CD14-positive monocyte (primary cell): Measurements from ENCODE around the genes MTFMT, DPP8 and DENND4A.

DNA sequence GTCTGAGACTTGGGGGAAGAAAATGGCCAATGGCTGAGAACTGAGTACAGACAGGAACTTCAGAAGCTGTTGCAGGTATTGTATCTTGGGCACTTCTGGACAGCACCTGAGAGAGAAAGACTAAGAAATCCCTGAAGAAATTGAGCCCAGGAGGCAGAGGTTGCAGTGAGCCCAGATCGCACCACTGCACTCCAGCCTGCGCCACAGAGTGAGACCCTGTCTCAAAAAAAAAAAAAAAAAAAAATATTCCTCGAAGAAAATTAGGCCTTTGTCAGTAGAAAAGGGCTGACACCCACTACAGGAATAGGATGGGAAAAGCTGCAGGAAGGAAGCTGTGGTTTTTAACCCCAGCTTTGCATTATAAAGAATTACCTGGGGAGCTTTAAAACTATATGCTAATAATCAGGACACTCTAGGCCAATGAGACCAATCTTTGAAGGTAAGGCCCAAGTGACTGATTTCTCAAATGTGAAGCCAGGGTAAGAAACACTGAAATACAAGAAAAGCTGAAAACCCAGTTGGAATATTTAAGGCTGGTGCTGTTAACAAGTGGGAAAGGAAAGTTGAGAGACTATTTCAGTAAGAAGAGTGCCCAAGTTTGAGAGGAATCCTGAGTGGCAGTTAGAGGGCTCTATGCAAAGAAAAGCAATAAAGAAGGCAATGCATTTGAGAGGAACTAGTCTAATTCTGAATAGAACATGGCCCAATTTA is 74.4 kb downstream of the RBPMS2 start:
- CAGE, long polyA plus RNA, result no peak

DNA sequence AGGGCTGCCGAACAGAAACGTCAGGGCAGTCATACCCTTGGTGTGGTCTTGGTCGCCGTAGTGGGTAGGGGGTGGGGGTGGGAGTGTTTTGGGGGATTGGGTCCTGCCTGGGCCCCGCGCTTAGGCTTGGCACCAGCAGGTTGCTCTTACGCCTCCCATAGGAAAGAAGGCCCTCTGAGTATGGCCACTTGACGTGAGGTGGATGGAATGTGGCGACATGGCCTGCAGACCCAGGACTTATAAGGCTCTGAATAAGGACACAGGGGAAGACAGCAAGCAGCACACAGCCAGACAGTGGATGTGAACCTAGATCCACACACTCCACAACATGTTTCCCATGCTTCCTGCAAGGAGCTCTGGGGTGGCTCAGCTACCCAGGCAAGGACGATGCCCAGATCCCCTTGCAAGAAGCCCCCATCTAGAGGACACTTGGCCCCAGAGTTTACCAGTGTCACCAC is 12.4 kb downstream of the RBPMS2 start:
- CAGE, long polyA plus RNA, result no peak

- CAGE, long polyA plus RNA, result no peak
These were observed 15.5 kb downstream of the PIF1 start for GRCh38 chr15:64809768-64810527.

DNA sequence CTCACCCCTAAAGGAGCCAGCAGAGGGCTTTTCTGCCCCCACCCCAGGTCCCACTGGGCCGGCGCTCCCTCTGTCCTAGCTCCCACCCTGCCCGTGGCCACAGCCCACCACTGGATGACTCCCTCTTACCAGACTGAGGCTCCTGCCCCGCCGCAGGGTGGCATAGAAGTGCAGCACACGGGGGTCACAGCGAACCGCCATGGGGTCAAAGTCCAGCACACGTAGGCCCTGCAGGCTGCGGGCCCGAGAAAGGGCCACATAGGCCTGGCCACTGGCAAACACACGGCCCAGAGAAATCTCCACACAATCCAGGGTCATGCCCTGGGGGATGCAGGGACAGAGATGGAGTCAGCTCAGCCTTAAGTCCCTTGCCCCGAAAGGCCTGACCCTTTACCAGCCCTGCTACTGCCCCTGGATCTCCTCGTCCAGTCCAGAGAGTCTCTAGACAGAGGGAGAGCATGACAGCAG is 9.0 kb downstream of the PIF1 start:
- CAGE, long polyA plus RNA, result no peak

DNA sequence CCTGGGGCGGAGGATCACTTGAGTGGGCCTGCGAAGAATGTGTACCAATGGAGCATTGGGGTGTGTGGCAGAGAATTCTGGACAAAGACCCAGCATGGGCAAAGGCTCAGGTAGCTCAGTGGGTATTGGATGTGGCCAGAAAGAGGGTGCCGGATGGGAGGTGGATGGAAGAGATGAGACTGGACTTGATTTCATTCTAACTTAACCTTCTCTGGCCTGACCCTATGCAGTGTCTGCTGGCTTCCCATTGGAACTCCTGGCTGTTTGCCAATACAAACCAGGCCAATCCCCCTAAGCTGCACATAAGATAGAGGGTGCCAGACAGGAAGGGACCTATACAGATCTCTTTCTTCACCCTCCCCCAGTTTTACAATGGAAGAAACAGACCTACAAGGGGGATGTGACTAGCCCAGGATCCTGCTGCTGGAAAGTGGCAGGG is 1.2 kb downstream of the ANKDD1A start:
- CAGE, long polyA plus RNA, result no peak

DNA sequence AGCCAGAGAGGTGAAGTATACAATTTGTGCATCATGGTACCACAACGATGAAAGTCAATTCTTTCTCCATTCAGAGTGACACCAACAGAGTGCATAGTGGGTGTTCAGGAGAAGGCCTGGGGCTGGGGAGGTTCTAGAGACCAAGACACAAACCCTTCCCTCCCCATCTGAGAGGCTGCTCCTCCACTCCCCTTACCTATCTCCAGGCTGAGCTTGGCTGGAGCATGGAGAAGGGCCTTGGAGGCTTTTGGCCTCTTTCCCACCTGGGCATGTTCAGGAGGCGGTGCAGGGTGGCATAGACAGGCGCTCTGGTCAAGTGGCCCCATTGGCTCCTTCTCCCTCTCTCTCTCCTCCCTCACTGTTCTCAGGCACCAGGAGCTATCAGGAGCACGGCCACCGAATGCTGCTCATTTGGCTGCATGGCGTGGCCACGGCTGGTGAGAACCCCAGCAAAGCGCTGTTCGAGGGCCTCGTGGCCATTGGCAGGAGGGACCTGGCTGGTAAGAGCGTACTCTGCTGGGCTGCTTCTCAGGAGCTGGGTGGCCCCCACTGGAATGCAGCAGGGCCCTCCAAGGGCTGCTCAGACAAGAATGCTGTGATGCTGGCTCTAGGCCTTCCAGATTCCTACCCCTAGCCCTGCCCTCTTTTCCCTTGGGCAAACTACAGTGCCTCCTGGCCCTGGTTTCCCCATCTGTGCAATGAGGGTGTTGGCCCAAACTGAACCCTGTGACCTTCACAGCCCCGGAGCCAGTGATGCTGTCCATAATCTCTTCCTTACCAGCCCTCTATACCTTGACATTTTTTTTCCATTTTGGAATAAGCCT is 38.0 kb downstream of the ANKDD1A start:
- CAGE, long polyA plus RNA, result no peak

DNA sequence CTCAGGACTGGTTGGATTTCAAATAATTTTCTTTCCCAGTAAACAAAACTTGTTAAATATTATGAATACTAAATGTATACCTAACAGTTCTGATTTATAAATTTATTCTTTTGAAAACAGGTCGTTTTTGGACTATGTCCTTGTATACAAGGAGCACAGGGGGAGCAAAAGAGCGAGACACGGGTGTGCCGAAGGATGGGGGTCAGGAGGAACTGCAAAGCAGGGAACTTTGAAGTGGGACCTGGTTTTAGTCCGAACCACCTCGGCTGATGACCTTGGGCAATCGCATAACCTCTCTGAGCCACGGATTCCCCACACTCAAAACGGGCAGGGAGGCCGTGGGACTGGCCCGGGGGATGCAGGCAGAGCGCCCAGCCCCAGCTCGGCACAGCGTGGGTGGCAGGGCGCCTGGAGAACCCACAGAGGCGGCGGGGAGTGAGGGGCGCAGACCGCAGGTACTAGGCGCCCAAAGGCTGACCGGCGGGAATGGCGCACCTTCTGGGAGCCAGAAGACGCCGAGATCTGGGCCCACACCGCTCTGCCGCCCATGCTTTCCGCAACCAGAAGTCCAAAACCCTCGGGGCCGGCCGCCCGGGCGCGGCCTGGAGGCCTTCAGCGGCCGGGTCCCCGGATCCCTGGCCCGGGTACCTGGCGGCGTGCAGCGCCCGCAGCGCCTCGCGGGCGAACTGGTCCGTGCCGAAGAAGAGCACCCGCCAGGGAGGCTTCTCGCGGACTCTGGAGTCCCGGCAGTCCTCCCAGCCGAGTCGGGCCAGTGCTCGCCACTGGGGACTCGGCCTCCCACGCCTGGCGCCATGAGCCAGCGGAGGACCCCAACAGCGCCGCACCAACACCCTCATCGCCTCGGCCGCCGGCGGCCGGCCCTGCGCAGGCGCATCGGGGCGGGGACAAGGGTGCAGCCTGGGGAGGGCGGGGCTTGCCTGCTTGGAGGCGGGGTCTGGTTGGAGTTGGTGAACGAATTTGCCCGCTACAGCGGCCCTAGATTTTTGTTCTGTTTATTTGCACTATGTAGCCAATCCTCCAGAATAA is at the start of gene MTFMT:
Gene MTFMT, minus strand, starts transcription at position 883 of the 1,047 bp plus-strand sequence.
- CAGE, long polyA plus RNA, result start-site peak on the minus strand centred at position 864 of the sequence, 19 bp wide, 38 and 17 reads in 2 replicates

DNA sequence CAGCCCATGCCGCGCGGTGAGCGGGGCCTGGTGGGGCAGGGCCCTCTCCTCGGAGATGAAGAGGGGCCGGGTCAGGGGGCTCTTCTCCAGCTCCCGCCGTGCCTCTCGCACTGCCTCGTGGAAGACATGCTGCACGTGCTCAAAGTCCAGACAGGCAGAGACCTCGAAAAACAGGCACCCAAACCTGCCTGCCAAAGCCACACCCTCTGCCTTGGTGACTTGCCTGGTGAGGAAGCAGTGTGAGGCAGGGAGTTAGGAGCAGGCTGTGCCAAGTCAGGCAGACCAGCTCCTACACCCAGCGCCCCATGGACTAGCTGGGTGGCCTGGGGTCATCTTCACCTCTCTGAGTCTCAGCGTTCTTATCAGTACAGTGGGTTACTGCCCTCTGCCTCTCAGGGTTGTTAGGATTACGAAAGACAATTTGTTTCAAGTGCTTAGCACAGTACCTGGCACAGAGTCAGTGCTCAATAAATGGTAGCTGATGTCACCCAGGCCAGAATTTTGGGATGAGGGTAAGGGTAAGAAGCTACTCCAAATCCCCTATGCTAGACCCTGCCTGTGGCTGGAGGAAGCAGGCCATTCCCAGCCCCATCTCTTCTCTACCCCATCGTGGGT is 10.0 kb downstream of the SLC51B start:
- CAGE, long polyA plus RNA, result no peak

DNA sequence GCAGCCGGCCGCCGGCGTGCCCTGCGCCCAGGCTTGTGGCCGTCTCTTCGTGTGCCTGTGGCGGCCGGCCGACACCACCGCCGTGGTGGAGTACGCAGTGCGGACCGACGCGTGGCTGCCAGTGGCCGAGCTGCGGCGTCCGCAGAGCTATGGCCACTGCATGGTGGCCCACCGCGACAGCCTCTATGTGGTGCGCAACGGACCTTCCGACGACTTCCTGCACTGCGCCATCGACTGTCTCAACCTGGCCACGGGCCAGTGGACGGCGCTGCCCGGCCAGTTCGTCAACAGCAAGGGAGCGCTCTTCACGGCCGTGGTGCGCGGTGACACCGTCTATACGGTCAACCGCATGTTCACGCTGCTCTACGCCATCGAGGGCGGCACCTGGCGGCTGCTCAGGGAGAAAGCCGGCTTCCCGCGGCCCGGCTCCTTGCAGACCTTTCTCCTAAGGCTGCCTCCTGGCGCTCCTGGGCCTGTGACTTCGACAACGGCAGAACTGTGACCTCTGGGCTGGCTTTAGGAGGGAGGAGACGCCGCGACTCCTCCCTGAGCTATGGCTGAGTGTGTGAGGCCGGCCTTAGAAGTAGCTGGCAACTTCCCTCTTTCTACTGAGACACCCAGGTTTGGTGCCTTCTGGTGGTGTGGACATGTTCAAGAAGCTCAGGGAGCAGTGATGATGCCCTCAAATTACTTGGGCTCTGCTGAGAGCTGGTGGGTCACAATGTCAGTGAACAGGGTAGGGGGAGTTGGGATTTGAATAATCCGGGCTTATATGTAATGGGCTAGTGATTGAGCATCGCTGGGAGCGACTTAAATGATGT is 1.4 kb downstream of the KBTBD13 start:
- CAGE, long polyA plus RNA, result no peak

DNA sequence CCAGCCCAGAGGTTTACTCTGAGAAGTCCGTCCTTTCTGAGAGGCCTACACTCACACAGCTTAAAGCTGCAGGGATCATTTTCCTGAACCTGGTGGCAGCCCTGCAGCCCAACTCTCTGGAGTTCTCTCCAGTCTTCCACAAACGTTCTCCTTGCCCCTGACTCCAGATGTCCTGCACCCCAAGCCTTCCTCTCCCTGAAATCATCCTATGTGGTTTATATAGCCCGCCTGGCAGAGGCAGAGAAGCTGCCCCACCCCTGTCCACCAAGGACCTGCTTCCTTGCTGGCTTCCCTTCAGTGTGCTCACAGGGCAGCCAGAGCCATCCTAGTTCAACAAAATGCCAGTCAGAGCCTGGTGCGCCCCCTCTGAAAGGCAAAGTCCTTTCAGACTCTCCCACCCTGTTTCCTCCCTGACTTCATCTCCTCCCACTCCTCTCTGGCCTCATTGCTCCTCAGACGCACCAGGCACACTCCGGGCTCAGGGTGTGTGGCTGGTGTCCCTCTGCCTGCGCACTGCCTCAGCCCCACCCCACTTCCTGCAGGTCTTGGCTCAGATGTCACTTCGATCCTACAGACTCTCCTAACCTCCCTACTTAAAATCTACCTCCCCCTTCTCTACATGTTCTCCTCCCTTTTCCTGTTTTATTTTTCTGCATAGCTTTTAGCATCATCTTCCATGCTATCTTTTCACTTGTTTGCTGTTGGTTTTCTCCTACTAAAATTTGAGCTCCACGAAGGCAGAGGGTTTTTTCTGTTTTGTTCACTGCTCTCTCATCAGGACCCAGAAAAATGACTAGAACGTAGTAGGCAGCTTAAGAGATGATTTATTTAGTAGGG is 5.9 kb downstream of the KBTBD13 start:
- CAGE, long polyA plus RNA, result no peak

GRCh38 chr15:65132786-65133443 is 693 bp downstream of the PDCD7 start:
- CAGE, long polyA plus RNA, result no peak

DNA sequence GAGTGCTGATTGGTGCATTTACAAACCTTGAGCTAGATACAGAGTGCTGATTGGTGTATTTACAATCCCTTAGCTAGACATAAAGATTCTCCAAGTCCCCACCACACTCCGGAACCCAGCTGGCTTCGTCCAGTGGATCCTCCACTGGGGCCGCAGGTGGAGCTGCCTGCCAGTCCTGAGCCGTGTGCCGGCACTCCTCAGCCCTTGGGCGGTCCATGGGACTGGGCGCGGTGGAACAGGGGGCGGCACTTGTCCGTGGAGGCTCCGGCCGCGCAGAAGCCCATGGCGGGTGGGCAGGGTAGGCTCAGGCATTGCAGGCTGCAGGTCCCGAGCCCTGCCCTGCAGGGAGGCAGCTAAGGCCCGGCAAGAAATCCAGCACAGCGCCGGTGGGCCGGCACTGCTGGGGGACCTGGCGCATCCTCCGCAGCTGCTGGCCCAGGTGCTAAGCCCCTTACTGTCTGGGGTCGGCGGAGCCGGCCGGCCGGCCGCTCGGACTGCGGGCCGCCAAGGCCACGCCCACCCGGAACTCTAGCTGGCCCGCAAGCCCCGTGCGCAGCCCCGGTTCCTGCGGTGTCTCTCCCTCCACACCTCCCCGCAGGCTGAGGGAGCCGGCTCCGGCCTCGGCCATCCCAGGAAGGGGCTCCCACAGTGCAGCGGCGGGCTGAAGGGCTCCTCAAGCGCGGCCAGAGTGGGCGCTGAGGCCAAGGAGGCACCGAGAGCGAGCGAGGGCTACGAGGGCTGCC is 14.4 kb upstream of the PARP16 start:
- CAGE, long polyA plus RNA, result no peak

- CAGE, long polyA plus RNA, result no peak
These were observed at the start of gene DPP8 for GRCh38 chr15:65516790-65518084. TSS of gene DPP8 (minus strand) at chr15:65517689.

GRCh38 chr15:65530042-65530278 is 303 bp upstream of the HACD3 start:
- CAGE, long polyA plus RNA, result no peak

GRCh38 chr15:65539447-65539646 is 9.1 kb downstream of the HACD3 start:
- CAGE, long polyA plus RNA, result no peak

- CAGE, long polyA plus RNA, result no peak
These were observed at the start of gene DENND4A for GRCh38 chr15:65791955-65793132. TSS of gene DENND4A (minus strand) at chr15:65792293.

DNA sequence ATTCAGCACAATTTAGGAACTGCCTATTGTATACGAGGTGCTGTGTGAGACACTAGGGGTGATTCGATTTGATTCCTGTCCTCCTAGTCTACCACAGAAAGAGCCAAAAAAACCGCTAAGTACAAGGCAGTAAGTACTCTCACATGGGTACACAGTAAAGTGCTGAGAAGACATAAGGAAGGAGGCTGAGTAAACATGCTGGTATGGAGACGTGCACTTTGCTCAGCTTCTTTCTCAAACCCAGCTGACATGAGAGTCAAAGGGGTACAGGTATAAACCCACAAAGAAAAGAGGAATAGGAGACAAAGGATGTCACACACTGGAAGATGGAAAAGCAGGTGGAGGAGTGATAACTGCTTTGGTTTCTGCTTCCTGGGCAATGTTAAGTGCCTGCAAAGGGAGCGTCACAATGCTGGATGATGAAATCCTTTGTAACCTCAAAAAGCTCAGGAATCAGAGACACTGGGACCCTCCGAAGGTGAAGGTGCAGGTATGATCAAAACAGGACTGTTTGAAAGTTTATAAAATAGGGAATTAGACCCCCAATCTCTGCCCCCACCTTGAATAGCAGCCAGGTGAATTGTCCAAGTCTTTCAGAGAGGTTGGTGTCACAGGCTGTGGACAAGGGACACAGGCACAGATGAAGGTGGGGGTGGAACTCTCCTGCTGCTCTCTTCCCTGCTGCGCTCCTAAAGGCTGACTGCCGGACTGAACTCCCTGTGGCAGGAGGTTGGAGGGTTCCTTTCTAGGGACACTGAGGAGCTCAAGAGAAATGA is 101.8 kb downstream of the RAB11A start:
- CAGE, long polyA plus RNA, result no peak

DNA sequence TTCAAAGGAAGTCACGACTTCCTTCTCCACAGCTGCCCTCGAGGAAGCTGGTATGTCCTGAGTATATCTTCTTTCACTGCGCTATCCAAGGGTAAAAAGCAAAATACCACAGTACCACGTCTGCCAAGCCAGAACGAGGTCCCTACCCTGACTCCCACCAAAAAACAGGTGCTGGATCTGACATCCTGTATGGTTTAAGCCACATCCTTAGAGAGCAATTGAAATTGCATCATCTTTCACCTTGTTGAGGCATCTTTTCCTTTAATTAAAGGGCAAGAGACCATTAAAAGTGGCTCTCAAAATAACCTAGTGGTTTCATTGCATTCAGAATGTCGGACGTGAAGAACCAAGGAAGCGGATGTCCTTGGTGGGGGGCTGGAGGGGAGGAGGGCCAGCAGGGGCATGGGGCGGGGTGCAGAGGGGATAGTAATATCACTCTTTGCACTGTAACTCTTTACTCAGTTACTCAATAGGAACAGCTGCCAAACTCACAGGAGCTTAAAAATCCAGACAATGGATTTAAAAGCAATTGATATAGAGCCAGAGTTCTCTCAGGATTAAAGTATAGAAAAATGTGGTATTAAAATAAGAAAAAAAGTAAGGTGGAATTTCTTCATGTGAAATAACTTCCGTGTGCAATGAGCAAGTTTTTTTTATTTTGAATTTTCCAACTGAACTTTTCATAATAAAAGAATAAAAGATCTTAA is 13.8 kb upstream of the TIPIN start:
- CAGE, long polyA plus RNA, result no peak

- CAGE, long polyA plus RNA, result no peak
These were observed 50.0 kb downstream of the MAP2K1 start for GRCh38 chr15:66436602-66437165.

- CAGE, long polyA plus RNA, result no peak
These were observed 30.8 kb downstream of the SNAPC5 start for GRCh38 chr15:66466706-66467180.